Spleen (tissue), 7 donors: ENCODE measurements around a stretch of chr12.

DNA sequence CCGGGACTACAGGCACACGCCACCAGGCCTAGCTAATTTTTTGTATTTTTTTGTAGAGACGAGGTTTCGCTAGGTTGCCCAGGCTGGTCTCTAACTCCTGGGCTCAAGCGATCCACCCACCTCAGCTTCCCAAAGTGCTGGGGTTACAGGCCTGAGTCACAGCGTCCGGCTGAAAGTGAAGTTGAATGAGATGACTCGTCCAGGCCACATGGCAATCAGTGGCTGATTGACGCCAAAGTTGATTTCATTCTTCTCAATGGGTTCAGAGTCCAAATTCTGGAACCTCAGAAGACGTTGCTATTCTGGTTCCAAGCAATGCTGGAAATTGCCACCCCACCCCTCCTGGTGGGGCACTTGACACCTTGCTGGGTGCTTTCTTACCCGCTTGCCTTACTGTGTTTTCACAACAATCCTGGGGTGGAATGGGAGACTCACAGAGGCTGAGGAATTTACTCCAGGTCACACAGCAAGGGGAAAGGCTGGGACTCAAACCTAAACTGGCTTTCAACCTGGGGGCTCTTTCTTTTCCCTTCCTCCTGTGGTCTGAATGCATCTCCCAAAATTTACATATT lies 14.8 kb downstream of the ABCB9 start:
- PRO-cap, 4 experiments = no peak in any of the 4 experiments
- RAMPAGE, long total RNA, 4 experiments = no peak in any of the 4 experiments

GRCh38 chr12:122979838-122980121 lies 701 bp upstream of the ARL6IP4 start:
- PRO-cap, 4 experiments = peak in 2 of 4 experiments; most common plus-strand start chr12:122980081 (in 2); most common minus-strand start chr12:122979913 (in 2)
- RAMPAGE, long total RNA, 4 experiments = start-site peak on the minus strand in 1 of 4 experiments, at chr12:122979928-122979961 at its widest, 5 reads per replicate

GRCh38 chr12:122983687-122984029 lies 3.2 kb downstream of the ARL6IP4 start:
- PRO-cap, 4 experiments = no peak in any of the 4 experiments
- RAMPAGE, long total RNA, 4 experiments = no peak in any of the 4 experiments

DNA sequence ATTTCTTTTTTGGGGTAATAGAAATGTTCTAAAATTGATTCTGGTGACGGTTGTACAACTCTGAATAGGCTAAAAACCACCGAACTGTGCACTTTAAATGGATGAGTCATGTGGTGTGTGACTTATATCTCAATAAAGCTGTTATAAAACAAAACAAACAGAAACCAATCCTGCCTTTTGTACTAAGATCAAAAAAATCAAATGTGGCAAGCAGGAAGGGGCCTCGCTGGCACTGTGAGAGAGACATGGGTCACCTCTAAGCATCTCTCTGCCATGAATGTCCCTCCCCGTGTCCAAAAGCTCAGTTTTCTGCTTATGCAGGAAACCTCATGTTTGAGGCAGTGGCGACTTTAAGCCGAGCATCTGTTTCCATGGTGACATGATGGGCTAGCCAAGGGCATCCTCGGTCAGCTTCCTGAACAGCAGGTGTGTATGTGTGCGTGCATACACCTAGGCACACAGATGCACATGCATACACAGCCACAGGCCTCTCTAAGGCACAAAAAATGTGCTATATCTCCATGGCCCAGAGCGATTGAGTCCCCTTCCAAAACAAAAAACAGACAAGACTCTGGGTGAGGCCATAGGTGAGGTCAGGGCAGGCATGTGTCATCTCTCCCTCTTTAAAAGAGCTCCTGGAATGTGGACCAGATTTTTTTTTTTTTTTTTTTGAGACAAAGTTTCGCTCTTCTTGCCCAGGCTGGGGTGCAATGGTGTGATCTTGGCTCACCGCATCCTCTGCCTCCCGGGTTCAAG lies 44.5 kb downstream of the ARL6IP4 start:
- PRO-cap, 4 experiments = no peak in any of the 4 experiments
- RAMPAGE, long total RNA, 4 experiments = no peak in any of the 4 experiments

DNA sequence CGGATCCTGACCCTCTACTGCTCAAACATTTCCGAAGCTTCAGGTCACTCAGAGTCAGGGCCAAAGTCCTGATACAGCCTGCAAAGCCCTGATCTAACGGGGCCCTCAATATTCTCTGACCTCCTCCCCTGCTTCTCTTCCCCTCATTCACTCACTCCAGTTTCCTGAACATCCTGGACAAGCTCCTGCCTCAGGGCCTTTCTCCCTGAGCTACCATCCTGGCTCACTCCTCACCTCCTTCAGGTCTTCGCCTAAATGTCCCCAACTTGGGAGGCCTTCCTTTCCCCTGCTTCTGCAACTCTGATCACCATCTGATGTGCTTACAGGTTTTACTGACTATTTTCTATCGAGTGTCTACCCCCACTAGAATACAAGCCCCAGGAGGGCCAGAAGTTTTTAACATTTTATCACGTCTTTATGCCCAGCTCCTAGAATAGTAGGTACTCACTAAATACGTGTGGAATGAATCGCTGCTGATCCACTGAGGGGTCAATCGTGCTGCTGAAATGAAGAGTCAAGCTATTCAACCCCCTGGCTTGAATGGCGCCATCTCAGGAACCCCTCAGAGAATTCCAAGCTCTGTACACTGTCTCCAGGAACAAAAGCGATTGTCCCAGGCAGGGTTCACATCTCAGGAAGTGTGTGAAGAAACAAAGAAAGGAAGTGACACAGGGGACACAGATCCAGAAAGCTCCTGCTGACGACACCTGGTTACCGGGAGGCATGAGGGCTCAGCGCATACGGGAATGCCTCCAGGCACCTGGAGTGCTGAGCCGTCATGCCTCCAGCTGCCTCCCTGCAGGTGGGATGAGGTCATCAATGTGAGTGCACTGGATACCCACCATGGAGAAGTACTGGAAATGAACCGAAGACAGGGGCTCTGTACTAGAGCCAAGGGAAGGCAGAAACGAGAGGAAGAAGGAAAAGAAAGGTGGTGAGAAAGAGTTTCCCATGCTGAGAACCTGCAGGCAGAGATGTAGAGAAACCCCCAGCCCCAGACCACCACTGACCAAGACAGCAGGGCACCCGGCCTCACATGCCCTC lies 45.7 kb downstream of the PITPNM2 start:
- PRO-cap, 4 experiments = peak in 1 of 4 experiments; most common minus-strand start position 610 of the sequence (in 1)
- RAMPAGE, long total RNA, 4 experiments = start-site peak on the minus strand in 2 of 4 experiments, centred at positions 356 to 585 of the sequence, 5 to 8 reads per replicate

- PRO-cap, 4 experiments = peak in 1 of 4 experiments; most common minus-strand start chr12:123143066 (in 1)
- RAMPAGE, long total RNA, 4 experiments = no peak in any of the 4 experiments
These were observed 7.9 kb downstream of the PITPNM2 start for GRCh38 chr12:123142723-123143591.

DNA sequence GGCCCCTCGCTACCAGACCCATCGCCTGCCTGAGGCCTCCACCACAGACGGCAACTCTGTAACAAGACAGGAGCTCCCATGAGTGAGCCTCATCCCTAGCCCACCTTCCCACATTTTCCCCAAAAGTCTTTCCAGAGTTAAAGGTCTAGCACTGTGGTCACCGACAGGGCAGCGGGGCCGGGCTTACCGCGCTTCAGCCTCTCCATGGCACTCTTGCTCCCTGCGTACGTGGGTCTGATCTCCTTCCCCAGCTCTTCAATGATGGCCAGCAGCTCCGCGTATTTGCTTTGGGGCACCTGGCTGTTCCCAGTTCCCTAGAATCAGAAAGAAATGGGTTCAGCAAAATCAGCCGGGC lies 6.7 kb downstream of the CDK2AP1 start:
- PRO-cap, 4 experiments = no peak in any of the 4 experiments
- RAMPAGE, long total RNA, 4 experiments = start-site peak on the minus strand in 1 of 4 experiments, centred at position 256 of the sequence, 8 reads per replicate

DNA sequence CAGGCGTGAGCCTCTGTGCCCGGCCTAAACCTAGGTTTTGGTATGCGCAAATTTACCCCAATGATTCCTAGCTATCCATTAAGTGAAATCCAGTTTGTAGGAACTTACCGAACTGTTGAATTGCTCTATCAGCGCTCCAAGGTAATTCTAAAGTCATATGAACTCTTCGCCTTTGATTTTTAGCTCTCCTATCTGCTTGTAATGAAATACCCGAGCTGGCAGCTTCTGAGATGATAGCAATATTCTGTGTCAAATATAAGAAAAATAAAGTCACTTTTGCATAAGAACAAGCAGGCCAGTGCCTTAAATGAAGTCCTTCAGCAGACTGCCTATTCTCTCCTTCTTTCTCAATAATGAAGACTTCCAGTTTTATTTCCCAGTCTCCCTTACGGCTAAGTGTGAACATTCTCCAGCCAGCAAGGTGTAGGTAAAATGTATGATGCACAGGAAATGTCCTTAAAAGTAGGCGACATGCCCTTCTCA lies 45.5 kb upstream of the CDK2AP1 start:
- PRO-cap, 4 experiments = no peak in any of the 4 experiments
- RAMPAGE, long total RNA, 4 experiments = no peak in any of the 4 experiments

- PRO-cap, 4 experiments = no peak in any of the 4 experiments
- RAMPAGE, long total RNA, 4 experiments = start-site peak on the plus strand in 1 of 4 experiments, at chr12:123403593-123403686 at its widest, 6 reads per replicate
These were observed 19.4 kb downstream of the KMT5A start for GRCh38 chr12:123403282-123403750.

DNA sequence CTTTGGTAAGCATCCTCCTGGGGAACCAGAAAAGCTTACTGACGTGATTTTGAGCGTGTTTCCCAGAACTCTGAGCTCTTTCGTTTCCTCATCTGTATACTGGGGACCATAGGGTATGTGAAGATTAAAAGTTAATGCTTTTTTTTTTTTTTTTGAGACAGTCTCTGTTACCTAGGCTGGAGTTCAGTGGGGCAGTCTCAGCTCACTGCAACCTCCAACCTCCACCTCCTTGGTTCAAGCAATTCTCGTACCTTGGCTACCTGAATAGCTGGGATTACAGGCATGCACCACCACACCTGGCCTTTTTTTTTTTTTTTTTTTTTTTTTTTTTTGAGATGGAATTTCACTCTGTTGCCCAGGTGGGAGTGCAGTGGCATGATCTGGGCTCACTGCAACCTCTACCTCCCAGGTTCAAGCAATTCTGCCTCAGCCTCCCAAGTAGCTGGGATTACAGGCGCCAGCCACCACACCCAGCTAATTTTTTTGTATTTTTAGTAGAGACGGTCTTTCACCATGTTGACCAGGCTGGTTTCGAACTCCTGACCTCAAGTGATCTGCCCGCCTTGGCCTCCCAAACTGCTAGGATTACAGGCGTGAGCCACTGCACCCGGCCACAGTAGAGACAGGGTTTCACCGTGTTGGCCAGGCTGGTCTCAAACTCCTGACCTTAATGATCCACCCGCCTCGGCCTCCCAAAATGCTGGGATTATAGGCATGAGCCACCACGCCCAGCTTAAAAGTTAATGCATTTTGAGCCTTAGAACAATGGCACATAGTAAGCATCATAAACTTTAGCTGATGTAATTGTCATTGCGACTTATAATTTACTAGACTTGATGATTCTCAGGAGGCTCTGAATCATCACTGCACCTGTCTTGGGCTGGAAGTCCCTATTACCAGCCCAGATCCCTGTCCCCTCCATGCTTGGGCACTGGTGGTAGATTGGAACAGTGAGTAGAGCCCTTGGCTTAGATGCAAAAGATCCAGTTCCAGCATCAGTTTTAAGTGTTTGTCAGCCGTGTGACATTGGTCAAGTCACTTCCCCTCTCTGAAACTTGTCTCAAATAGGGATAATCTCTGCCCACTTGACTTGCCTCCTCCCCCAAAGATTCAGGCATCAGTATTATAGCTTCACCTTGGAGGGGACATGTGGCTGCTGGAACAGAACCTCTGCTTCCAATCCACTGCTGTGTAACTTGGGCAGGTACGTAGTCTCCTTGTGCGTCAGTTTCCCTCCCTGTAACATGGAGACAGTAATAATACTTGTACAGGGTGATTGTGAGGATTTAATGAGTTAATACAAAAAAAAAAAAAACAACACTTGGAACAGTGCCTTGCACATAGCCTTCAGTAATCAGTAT lies 26.0 kb downstream of the KMT5A start:
- PRO-cap, 4 experiments = peak in 1 of 4 experiments; most common minus-strand start position 976 of the sequence (in 1)
- RAMPAGE, long total RNA, 4 experiments = no peak in any of the 4 experiments

- PRO-cap, 4 experiments = no peak in any of the 4 experiments
- RAMPAGE, long total RNA, 4 experiments = no peak in any of the 4 experiments
These were observed 2.4 kb downstream of the RILPL1 start for GRCh38 chr12:123531018-123531674.

DNA sequence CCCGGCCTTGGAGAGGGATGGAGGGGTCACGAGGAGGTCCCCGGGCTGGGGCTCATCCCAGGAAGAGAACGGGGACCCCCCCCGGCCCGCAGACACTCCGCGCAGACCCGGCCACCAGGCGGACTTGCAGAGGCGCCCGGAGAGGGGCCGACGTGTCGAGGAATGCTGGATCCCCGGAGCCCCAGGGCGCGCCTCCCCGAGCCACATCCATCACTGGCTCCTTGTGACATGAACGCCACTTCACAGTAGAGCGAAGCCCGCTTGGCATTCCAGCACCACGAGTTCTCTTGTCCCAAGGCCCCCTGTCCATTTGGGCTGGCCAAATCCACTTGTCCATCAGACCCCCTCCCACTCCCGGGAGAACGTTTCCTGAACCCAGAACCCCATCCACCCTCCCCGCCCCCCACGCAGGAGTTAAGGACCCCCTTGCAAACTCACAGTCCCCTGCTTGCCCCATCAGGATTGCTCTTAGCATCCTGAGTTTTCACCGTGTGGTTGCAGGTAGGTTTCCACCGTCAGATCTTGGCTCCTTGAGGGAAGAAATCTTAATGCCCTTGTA lies 809 bp upstream of the RILPL1 start:
- PRO-cap, 4 experiments = peak in 4 of 4 experiments; most common plus-strand start position 129 of the sequence (in 2); most common minus-strand start position 126 of the sequence (in 4)
- RAMPAGE, long total RNA, 4 experiments = no peak in any of the 4 experiments

DNA sequence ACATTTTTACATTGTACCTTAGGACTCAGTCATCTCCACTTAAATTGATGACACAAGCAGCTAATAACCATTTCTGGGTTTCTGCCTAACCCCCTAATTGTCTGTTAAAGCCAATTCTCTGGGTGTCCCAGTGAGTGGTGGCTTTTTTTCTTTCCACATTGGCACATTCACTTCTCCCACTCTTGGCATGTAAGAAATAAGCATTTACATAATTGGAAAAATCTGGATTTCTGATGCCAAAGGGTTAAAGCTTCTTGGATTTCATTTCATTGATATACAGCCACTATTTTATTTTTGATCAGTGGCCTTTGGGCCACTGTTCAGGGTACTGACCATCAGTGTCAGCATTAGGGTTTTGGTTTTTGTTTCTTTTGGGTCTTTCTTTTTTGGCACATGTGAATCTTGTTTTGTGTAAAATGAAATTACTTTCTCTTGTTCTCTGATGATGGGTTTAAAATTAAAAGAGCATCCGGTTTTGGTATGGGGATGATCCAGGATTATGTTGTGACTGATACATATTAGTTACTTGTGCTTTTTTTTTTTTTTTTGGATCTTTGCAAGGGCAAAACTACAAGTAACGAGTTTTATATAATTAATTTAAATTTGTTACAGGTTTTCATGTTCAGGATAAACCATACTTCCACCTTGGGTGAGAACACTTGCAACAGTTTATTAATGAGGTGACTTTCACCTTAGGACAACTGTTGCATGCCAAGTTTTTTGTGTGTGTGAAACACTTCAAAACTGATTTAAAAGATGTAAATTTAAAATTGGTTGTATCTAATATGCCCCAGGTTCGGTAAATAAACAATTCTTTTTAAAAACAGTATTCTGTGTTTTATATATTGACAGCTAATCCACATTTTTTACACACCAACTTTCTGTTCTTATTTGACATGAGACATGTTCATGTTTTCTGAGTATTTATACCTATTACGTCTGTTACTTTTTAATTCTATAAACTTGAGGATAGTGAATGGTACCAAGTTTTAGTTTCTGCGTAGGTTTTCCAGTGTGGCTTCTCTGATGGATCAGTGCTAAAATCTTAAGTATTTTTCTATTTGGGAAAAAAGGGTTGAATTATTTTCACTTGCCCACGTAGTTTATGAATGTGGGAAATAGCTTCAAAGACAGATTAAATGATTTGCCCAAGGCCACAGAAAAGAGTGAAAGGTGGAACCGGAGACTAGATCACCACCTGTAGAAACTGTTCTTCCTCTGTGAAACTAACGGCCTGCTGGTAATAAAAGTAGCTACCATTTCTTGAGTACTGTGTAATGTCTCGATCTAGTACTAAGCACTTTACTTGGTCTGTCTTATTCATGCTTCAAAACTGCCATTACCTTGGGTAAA lies 4.1 kb upstream of the DDX55 start:
- PRO-cap, 4 experiments = peak in 4 of 4 experiments; most common plus-strand start position 1,165 of the sequence (in 4)
- RAMPAGE, long total RNA, 4 experiments = no peak in any of the 4 experiments

GRCh38 chr12:123742997-123743436 lies 19.1 kb upstream of the DNAH10 start:
- PRO-cap, 4 experiments = peak in 1 of 4 experiments; most common plus-strand start chr12:123743194 (in 1)
- RAMPAGE, long total RNA, 4 experiments = no peak in any of the 4 experiments

DNA sequence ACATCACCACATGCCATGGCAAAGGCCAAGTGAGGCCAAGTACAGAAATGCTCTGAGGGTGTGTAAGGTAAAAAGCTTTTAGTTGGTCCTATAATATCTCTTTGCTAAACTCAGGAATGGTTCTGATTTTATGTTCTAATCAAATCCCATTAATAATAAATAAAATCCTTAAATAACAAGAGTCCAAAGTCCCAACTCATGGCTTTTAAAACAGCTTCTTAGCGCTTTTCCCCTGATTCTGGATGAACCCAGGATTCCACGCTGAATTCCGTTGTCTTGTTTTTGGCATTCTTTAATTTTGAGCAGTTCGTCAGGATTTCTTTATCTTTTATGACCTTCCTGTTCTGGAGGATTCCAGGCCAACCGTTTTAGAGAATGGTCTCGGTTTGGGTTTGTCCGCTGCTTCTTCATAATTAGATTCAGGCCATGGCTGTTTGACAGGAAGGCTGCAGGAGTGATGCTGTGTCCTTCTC lies 99.6 kb downstream of the DNAH10 start:
- PRO-cap, 4 experiments = peak in 2 of 4 experiments; most common plus-strand start position 222 of the sequence (in 2)
- RAMPAGE, long total RNA, 4 experiments = no peak in any of the 4 experiments

- PRO-cap, 4 experiments = no peak in any of the 4 experiments
- RAMPAGE, long total RNA, 4 experiments = no peak in any of the 4 experiments
These were observed 121.2 kb downstream of the ZNF664 start for GRCh38 chr12:124094094-124094767.

- PRO-cap, 4 experiments = no peak in any of the 4 experiments
- RAMPAGE, long total RNA, 4 experiments = no peak in any of the 4 experiments
These were observed 114.4 kb upstream of the RFLNA start for GRCh38 chr12:124180531-124180758.

DNA sequence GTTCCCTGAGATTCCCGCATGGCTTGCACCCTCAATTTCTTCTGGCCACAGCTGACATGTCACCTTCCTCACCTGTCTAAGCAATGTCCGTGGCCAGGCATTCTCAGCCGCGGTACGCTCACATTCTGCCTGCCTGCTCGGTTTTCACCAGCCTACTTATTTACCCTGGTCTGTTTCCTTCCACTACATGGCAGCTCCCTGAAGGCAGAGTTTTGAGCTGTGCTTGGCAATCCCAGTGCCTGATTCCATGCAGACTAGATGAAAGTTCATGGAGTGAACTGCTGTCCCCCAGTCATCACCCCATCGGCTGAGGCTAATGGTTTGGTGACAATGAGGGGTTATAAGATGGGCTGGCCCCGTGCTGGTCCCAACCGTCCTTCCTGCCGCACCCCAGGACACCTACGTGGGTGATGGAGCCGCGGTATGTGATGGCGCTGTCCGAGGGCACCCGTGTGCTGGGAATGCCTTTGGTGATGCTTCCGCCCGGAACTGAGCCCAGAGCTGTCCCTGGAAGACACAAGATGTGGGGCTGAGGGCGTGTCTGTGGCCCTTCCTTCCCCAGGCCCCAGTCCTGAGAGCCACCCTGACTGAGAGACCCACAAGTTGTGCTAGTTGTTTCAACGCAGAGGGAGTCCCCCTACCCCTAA lies 58.9 kb downstream of the RFLNA start:
- PRO-cap, 4 experiments = no peak in any of the 4 experiments
- RAMPAGE, long total RNA, 4 experiments = no peak in any of the 4 experiments

DNA sequence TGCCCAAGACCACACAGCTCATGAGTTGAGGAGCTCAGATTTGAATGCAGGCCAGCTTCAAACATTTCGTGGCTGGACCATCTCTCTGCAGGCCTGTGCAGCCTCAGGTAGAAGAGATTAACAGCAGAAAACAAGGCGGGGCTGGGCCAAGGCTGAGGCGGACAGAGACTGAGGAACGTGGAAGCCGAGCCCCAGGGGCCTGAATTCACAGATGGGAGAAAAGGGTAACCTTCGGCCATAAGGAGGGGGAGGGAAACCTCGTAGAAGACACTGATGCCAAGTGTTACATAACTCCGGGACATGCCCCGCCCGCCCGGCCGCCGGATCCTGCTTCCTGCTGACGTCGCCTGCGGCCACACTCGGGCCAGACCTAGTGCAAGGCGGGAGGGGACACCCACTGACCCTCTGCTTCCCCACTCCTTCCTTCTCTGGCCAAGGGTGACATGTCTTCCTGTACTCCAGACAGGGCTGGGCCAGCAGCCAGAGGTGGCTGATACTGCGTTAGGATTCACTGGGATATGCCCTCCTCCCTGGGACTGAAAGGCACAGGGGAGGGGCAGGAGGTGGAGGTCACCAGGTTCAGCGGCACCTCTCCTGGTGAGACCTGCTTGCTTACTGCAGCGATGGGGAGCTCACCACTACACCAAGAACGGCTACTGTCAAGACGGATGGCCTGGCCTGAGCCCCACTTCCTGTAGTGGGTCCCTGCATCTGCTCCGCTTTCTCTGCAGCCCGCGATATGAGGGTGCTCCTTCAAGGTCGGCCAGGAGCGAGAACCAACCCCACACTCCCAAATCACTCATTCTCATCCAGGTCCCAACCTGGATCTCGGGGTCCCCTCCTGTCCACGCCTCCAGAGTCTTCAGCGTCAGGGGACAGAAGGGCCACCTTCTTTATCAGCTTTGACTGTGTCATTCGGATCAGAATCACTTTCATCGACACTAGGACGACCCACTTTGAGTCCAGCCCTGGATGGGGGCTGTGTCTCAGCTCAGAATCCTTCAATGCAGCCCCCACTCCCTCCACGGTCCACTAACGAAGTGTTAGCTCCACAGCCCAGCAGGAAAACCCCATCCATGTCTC lies 87.1 kb downstream of the RFLNA start:
- PRO-cap, 4 experiments = peak in 3 of 4 experiments; most common plus-strand start position 427 of the sequence (in 1); most common minus-strand start position 170 of the sequence (in 3)
- RAMPAGE, long total RNA, 4 experiments = no peak in any of the 4 experiments

DNA sequence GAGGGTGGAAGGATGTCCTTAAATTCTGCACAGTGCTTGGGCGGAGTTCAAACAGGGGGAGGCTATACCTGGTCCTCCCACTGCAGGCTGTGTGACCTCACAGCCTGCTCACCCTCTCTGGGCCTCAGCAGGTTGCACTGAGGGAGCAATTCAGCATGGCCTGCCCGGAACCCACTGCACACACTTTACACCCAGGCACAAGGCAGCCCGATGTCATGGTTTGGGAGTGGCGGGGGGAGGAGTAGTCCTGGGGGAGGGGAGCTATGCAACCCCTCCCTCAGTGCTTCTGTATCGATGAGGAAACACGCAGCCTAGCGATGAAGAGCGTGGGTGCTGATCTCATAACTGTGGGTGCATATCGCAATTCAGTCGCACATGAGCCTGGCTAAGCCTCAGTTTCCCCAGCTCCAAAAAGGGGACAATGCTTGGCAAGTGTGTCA lies 89.7 kb downstream of the RFLNA start:
- PRO-cap, 4 experiments = no peak in any of the 4 experiments
- RAMPAGE, long total RNA, 4 experiments = no peak in any of the 4 experiments